Melanocyte of skin (primary cell): Measurements from ENCODE around the gene H2AC6.

GRCh38 chr6:26055434-26056162 is 672 bp downstream of the H1-2 start:
- CAGE, long polyA plus RNA, 2 experiments = no peak in any of the 2 experiments

DNA sequence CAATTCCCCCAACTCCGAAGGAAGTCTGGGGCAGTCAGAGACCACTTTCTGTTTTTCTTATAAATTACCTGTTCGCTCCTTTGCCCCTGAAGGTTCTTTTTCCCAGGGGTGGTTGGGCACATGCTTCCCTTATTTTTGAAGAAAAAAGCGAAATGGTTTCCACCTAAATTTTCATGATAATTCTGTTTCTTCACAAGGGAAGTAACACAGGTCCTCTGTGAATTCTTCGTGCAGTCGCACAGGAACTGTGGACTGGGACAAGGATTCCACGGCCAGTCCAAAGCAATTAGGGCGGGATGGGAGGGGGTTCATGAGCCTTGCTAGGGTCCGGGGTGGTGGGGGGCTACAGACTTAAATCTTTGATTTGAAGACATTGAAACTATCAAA is 459 bp upstream of the H1-2 start:
- CAGE, long polyA plus RNA, 2 experiments = no peak in any of the 2 experiments

GRCh38 chr6:26089303-26089580 is 2.0 kb downstream of the HFE start:
- CAGE, long polyA plus RNA, 2 experiments = no peak in any of the 2 experiments

DNA sequence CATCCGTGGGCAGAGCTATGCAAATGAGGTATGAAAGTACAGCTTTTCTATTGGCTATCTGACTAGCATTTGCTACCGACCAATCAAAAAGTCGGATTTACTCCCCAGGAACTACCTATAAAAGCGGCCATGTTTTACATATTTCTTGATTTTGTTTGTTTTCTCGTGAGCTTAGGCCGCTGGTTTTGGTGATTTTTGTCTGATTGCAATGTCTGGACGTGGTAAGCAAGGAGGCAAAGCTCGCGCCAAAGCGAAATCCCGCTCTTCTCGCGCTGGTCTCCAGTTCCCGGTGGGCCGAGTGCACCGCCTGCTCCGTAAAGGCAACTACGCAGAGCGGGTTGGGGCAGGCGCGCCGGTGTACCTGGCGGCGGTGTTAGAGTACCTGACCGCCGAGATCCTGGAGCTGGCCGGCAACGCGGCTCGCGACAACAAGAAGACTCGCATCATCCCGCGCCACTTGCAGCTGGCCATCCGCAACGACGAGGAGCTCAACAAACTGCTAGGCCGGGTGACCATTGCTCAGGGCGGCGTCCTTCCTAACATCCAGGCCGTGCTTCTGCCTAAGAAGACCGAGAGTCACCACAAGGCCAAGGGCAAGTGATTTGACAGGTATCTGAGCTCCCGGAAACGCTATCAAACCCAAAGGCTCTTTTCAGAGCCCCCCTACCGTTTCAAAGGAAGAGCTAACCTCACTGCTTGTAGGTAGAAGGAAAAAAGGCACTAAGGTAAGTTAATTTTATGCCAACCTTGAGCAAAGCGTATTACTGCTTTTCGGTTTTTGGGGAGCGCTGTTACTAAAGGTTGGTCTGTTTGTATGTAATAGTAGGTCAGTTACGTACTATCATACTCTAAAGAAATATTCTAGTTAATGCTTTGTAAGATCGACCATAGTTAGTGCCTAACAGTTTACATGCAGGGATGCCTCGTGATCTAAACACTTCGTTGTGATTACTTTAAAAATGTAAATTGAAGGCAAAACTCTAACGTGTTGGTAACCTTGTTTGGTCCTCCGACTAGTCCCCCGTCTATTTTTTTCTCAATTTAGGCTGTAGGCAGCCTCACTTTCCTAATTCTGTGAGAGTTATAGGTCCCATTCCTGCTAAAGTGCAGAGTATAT is at the start of gene H2AC6:
Gene H2AC6 (plus strand): TSS at position 148 of the 1,117 bp plus-strand sequence.
- CAGE, long polyA plus RNA, 2 experiments = no peak in any of the 2 experiments

DNA sequence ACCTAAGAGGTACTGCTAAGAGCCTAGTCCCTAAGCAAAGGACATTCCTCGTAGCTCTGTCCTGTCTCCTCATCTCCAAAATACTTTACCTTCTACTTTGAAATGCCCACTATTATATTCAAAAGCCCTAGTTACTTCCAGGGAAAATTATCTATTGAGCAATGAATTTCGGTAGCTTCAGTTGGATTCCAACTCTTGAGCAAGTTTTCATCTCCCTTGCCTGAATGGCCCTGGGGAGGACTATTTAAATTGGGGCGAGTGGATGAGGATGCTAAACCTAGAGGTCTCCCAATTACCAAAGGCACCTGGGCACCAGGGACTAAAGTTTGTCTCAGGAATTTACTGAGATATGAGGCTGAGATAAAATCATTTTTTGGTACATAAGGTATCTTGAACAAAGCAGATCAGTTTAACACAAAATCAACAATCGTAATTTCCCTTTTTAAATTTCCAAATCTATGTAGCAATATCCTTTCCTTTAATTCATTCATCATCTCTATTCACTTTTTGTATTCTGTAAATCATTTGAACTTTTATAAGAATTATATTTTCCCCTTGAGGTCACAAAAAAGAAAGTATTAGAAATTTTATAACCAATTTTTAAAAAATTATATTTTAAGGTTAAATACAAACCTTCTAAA is 4.5 kb downstream of the H2AC6 start:
- CAGE, long polyA plus RNA, 2 experiments = no peak in any of the 2 experiments

- CAGE, long polyA plus RNA, 2 experiments = no peak in any of the 2 experiments
These were observed 15.8 kb downstream of the H2AC6 start for GRCh38 chr6:26139381-26140551.

DNA sequence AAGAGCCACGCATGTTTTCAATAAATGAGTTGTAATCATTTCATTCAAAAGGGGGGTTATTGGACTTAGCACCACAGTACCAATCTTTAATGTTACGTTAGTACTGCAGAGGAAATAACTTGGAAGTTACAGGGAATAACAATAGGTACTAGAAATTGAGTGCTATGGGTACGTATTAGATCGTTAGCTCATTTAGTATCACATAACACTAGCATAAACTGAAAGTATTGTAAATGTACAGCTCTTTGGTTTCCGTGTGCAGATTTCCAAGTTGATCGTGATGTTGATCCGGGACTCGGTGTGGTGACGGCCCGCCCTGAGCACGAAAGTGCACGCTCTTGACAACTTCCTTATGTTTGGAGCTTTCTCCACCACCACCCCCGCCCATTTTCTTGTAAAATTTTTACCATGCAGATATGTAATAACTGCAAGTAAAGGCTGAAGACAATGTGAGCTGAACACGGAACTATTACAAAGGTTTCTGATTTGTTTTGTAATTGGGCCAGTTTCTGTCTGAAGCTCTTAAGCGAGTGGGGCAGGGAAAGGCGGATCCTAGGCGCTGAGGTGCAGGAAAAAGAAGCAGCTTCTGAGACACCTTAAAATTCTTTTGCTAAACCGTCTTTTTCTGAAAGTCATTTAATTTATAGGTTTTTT is 801 bp downstream of the H2BC5 start:
- CAGE, long polyA plus RNA, 2 experiments = no peak in any of the 2 experiments

DNA sequence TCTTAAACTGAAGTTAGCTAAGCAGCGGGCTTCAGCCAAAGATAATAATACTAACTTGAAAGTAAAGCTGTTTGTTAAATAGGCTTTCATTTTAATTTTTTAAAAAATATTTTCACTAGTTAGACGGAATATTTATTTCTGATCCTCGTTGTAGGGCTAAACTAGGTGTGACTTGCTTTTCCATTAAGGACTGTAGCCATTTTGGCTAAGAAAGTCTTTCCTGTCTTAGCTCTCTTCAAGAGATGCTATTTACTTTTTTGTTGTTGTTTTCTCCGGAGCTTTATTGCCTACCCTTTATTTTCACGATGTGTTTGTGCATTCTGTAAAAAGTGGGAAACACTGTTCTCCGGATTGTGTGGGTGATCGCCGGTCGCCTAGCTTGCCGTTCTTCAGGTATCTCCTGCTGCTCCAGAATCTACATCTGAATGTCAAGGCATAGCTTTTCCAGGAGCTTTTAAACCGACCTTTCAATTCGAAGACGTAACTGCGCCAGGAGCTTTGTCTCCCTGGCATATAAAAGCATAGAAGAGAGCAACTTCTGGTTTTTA is 510 bp upstream of the H2BC6 start:
- CAGE, long polyA plus RNA, 2 experiments = no peak in any of the 2 experiments

GRCh38 chr6:26197377-26198099 is 452 bp upstream of the H3C4 start:
- CAGE, long polyA plus RNA, 2 experiments = no peak in any of the 2 experiments

DNA sequence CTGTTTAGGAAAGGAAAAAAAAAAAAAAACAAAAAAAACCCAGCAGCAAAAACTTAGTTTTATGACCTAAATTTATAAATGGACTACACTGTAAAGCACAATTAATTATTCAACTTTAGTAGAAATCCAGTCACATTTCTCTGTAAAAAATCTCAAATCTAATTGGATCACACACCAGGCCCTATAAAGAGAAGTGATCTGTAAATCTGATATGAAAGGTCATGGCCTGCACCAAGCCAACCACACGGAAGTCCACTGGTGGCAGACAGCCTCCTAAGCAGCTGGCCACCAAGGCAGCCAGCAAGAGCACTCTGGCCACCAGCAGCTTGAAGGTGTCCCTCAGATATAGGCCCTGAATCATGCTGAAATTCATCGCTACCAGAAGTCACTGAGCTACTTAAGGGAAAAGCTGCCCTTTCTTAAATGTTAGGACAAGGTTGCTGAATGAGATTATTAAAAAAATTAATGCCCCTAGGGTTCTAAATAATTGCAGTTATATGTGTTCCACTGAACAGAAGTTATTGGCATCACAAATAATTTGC is 2.2 kb downstream of the H2AC8 start:
- CAGE, long polyA plus RNA, 2 experiments = no peak in any of the 2 experiments

DNA sequence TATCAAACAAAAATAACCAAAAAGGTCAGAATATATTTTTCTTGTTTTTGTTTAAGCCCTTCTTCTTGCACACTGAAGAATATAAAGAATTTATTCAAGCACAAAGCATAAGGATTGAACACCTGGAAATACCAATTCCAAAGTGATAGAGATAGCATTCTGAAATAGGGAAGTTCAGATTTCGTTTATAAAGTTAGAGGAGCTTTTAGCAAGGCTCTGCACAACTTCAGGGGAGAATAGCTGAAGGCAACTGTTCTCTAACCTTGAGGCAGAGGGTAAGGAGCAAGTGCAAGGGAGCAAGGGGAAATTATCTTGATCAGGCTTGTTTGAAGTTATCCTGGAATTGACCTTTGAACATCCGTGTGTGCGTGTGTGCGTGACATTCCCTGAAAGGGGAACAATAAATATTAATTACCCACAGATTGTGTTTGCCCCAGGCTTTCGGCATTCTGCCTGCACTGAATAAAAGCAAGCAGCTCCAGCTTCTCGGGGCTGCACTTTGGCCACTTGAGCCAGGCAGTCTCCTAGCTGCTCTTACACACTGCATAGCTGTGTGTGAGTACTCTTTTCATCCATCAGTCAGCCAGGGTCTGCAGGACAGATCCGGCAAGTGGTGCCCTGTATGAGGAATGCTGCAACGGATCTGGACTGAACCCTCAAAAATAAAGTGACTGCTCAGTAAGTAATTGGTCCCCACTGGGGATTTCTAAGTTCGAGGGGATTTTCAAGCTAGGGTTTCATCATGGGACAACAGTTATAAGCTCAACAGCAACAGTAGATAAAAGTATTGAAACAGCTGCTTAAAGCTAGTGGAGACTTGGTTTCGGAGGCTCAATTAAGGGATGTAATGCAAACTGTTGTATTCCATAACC is 5.8 kb downstream of the H2BC9 start:
- CAGE, long polyA plus RNA, 2 experiments = no peak in any of the 2 experiments

DNA sequence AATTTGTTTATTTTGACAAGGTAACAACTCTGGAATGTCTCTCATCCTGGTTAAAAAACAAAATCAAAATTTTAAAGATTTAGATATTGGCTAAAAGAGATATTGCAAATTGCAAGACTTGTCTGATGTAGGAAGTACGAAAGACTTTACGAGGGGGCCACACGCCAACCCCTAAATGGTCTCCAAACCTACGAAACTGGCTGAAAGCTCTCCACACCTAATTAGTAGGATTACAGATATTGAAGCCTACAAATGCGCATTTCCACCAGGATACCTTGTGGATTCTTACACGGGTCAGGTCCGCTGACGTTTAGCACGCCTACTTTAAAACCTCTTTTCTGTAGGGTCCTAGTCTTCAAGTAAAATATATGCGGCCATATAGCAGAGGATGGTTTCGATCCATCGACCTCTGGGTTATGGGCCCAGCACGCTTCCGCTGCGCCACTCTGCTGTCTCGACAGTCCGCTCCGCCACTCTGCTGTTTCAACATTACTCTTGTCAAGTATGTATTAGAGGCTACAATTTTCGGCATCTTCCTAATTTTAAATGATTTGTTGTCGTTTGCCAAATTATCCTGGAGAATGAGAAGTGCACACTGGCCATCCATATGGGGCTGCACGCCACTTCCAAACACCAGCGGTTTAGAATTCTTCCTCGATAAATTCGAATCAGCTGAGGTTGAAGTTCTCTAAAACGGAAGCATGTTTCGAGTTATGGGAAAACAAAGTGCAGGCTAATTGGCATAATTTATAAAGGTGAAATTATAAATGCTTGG is 27.6 kb upstream of the H4C8 start:
- CAGE, long polyA plus RNA, 2 experiments = no peak in any of the 2 experiments

DNA sequence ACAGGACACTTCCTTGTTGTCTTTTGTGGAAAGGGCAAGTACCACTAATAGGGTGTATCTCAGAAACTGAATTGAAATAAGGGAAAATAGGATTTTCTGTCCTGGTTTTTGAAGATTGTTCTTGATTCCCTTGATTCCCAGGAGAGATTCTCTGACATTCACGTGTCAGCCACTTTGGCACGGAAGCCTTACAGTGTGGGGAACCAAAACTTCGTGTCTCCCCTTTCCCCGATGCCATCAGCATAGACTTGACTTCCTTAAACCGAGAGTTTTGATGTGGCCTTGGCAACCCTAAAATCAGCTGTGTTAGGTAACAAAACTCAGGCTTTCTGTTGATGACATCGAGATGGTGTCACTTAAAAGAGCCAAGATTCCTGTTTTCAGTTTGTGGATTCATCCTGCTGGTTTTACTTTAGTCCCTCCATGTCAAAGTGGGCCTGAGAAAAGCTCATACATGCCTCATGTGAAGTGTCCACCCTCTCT is 7.5 kb downstream of the HMGN4 start:
- CAGE, long polyA plus RNA, 2 experiments = no peak in any of the 2 experiments

- CAGE, long polyA plus RNA, 2 experiments = no peak in any of the 2 experiments
These were observed 90.2 kb upstream of the ZNF322 start for GRCh38 chr6:26749699-26750287.

DNA sequence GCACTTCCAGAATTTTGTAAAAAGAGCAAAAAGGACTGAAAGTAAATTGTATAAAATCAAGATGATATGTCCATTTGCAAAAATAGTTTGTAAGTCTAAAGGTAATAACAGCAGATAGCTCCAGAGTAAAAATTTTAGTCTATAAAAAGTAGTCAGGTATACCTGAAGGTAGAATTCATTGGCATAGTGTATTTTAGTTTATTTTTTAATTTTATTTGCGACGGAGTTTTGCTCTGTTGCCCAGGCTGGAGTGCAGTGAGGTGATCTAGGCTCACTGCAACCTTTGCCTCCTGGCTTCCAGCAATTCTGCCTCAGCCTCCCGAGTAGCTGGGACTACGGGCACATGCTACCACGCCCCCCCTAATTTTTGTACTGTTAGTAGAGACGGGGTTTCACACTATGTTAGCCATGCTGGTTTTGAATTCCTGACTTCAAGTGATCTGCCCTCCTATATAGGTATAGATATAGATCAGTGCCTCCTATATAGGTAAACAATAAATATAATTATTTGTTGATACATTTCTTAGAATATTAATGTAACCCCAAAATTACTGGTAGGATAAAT is 2.0 kb downstream of the H2BC12 start:
- CAGE, long polyA plus RNA, 2 experiments = no peak in any of the 2 experiments

DNA sequence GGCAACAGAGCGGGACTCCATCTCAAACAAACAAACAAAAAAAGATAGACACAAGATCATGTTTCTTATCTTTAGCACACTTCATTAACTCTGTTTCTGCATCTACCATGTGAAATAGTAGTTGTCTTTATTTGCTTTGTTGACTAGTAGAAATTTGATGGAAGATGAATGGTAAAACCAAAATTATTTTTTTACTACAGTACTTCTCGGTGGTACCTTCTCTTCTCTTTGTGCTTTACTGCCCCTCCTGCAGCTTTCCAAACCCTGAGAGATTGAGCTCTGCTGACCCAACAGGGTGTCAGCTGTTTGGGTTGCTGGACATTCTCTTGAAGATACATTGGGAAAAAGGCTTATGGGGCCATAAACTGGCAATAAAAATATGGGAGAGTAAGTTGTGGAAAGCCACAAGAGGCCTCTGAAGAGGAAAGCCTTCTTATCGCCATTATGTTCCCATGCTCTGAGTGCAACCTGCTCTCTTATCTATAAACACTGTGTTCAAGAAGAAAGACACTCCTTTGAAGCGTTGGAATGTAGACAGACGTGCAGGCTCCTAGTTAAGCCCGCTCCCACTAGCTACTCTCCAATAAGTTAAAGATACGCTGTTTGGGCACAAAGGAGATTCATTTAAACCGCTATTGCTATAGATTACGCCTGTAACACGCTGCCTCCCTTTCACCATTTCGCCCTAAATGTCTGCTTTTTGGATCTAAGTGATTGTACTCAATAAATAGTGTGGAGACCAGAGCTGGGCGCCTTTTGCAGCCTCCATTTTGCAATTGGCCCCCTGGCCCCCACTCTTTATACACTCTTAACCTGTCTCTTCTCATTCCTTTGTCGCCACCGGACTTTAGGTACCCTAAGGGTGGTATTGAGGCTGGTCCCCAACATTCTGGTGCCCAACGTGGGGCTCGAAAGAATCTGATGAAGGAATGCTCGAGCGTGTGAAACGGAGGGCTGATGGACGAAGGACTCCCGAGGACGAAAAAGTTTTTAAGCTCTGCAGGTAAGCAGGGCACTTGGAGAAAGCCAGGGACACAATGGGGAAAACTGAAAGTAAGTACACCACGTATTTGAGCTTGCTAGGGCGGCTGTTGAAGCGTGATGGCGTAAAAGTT is 40.6 kb downstream of the H2AC12 start:
- CAGE, long polyA plus RNA, 2 experiments = no peak in any of the 2 experiments

GRCh38 chr6:27230319-27230782 is 17.1 kb upstream of the PRSS16 start:
- CAGE, long polyA plus RNA, 2 experiments = no peak in any of the 2 experiments

GRCh38 chr6:27472074-27472604 is 766 bp downstream of the ZNF184 start:
- CAGE, long polyA plus RNA, 2 experiments = no peak in any of the 2 experiments

GRCh38 chr6:27503360-27503989 is 30.6 kb upstream of the ZNF184 start:
- CAGE, long polyA plus RNA, 2 experiments = no peak in any of the 2 experiments

- CAGE, long polyA plus RNA, 2 experiments = no peak in any of the 2 experiments
These were observed 32.8 kb upstream of the ZNF184 start for GRCh38 chr6:27505453-27506366.